Astrocyte (in vitro differentiated cells and primary cell): ENCODE measurements around a stretch of chr11.

DNA sequence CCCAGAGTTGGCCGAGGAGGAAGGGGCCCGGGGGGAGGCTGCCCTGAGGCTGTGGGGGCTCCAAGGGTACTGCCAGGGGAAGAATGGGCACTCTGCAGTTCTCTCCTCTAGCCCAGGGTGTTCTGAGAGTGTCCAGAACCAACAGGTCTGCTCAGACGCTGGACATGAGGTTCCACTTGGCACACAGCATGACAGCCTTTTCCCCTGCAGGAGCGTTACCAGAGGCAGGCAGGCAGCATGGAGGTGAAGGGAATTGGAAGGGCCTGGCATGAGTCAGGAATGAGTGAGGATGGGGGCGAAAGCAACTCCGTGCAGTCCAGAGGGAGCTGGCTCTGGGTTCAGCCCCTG, 15.0 kb upstream of the TUB start:
- PRO-cap: no peak
- RRBS, 2 experiments: no CpG with 5 or more reads among the region's 6 CpGs

DNA sequence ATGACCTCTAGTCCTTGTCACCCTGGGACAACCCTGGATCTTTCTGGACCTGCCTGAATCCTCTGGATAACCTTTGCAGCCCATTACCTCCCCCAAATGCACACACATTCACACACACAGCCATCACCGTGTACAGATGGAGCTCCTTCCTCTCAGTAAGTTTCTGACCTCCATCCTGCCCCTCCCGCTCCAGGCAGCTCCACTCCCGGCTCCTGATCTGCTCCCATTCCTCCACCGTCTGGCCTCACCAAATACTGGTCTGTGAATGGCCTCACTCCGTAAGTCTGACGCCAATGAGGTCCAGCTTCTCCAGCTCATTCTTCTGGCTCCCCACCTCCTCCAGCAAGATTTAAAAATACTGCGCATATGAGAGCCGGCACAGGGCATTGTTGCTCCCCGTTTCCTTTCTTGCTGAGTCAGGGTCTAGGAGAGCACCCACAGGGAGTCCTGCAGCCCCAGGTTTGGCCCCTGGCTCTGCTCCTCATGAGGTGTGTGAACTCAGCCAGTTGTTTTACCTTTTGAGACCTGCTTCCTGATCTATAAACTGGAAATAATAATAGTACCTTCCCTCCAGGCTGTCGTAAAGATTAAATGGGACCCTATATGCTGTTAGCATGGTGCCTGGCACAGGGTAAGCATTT, 14.0 kb upstream of the TUB start:
- PRO-cap: no peak
- RRBS, 2 experiments: no CpG with 5 or more reads among the region's 10 CpGs

GRCh38 chr11:8085896-8086776, 5.1 kb downstream of the TUB start:
- PRO-cap: no peak
- RRBS, 2 experiments: no CpG with 5 or more reads among the region's 16 CpGs

DNA sequence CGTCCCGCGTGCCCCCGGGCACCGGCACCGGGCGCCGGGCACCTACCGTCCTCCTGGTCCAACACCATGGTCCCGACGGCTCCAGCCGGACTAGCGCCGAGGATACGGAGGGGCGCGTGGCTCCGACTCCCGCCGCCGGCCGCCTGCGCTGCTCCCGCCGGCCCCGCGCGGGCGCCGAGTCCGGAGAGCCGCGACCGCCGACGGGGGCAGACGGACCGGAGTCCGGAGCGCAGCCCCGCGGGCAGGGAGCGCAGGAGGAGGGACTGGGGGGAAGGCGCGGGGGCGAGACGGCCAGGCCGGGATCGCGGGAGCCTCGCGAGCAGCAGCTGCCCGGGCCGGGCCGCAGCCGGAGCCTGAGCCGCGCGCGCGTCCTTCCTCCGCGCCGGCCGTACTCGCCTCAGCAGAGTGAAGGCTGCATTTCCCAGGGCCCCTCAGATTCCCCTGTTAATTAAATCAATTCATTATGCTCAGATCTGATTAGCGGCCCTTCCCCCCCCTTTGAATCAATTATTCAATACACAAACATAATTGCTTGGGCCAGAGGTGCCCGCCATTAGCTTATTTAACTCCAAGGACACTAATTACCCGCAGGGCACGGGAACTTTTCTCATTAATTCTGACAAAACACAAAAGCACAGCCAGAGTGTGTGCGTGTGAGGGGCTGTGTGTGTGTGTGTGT, 4.8 kb upstream of the LMO1 start:
- PRO-cap: no peak
- RRBS, 2 experiments: 2% methylated on average over 41 to 45 of the region's 71 CpGs

- PRO-cap: no peak
- RRBS, 2 experiments: no CpG with 5 or more reads among the region's 5 CpGs
Observed at GRCh38 chr11:8277729-8277934, 14.0 kb upstream of the LMO1 start.

- PRO-cap: no peak
- RRBS, 2 experiments: no CpG with 5 or more reads among the region's 3 CpGs
Observed at GRCh38 chr11:8464665-8465169, 129.3 kb downstream of the STK33 start.

DNA sequence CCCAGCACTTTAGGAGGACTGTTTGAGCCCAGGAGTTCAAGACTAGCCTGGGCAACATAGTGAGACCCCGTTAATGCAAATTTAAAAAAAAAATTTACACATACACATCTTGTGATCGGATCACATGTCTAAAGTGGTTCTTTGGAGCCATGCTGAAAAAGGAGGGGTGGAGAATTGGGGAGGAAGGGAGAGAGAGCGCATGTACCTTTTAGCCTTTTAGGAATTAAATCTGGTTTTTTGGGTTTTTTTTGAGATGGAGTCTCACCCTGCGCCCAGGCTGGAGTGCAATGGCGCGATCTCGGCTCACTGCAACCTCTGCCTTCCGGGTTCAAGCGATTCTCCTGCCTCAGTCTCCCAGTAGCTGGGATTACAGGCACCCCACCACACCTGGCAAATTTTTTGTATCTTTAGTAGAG, 9.2 kb downstream of the RPL27A start:
- PRO-cap: no peak
- RRBS, 2 experiments: no CpG with 5 or more reads among the region's 9 CpGs

DNA sequence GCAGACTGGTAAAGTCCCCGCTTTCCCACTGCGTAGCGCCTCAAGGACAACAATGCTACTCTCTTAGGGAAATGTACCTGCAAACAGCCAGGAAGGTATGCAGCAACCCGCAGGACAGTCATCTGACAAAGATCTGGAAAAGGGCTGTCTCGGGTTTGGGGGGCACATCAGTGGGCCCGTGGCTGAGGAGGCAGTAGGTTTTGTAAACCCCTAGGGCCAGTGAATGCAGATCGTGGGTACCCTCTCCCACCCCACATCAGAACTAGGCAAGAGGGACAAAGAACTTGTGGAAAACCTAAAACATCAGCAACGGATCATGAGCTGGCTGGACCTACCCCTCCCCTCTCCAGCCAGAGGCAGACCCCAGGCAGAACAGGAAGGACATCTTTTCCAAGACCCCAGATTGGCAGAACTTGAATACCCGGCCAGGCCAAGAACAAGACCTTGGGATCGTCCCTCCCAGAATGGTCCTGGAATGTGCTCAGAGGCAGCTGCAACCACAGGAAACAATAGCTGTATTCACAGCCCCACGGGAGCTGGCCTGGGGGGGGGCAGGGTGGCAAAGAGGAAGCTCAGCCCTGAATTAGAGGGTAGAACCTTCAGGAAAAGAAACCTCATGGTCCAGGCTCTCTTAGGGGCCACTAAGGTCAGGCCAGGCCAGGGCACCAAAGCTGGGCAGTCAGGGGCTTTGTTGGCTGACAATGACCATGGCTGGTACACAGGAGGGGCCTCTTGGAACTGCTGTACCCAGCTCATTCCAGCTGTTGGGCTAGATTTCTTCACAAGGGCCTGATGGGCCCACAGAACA, 17.1 kb downstream of the RPL27A start:
- PRO-cap: no peak
- RRBS, 2 experiments: no CpG with 5 or more reads among the region's 11 CpGs

- PRO-cap: no peak
- RRBS, 2 experiments: 50 to 66% methylated on average over 4 of the region's 21 CpGs
Observed at GRCh38 chr11:8715346-8716055, 32.9 kb downstream of the RPL27A start.

- PRO-cap: no peak
- RRBS, 2 experiments: no CpG with 5 or more reads among the region's 19 CpGs
Observed at GRCh38 chr11:8717338-8718652, 35.2 kb downstream of the RPL27A start.

DNA sequence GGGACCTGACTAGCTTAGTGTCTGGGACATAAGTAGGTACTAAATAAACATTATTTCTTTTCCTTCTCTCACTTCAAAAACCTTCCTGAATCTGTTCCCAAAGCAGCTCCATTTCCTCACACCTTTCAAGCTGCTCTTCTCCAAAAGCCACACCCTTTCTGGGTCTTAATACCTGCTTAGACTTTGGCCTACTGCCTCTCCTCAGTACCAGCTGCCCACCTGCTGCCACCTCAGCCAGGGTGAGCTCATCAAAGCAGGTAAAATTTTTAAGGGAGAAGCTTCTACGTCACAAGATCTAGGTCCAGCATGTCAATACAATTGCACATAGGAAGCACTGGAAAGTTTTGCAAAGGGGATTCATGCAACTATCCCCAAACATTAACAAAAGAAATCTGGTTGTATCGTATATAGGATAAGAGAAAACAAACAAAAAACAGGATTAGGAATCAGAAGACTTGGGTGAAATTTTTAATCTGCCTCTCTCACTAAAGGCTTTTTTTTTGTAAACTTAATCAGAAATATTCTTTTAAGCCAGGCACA, 19.4 kb downstream of the DENND2B start:
- PRO-cap: no peak
- RRBS, 2 experiments: no CpG with 5 or more reads among the region's 2 CpGs

DNA sequence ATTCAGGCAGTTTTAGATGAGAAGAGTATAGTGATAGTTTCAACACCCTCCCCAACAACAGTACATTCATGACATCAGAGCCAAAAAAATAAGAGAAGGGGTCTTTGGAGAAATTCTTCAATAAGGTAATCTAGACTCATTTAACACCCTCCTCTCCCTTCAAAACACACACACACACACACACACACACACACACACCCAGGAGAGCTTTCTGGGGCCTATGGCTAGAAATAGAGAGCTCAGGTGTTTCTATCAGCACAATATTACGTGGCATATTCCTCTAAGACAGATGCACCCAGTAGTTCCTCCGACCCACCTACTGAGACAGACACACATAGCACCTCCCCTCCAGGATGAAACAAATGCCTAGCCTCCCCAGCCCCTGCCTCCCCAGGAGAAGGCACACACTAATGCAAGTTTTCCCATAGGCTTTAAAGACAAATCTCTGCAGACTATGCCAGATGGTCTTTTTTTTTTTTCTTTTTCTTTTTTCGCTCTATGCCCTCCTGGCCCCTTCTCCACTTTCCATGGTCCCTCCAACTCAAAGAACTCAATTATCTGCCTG, 4.0 kb downstream of the DENND2B start:
- PRO-cap: no peak
- RRBS, 2 experiments: no CpG with 5 or more reads among the region's 3 CpGs

- PRO-cap: no peak
- RRBS, 2 experiments: no CpG with 5 or more reads among the region's 5 CpGs
Observed at GRCh38 chr11:8913887-8914405, 3.0 kb downstream of the AKIP1 start.

DNA sequence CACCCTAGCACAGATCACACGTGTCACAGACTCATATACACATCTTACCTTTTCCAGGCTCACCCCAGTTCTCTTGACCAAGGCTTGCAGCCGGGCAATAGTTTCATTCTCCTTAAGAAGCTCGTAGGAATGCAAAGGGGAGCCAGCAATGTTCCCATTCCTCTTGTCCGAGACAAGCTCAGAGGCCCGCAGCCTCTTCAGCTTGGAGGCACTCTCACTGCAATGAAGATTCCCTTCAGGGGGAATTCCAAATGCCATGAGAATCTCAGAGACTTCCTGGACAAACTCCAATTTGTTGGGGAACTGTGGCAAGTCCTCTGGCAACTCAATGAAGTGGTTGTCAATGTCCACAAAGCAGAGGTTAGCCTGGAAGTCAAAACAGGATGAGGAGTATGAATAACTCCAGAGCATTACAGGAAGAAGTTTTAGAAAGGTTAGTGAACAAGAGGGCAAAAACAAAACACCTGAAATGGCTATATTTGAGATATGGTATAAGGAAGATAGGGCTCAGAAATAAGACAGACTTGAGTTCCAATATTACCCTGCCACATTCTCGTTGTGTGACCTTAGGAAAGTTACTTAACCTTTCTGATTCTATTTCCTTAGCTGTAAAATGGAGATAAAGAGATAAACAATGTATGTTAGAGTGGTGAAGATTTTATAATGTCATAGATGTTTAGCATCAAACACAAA, 84.3 kb downstream of the DENND5A start:
- PRO-cap: no peak
- RRBS, 2 experiments: no CpG with 5 or more reads among the region's 6 CpGs

GRCh38 chr11:9264361-9265240, 549 bp downstream of the DENND5A start:
- PRO-cap: no peak
- RRBS, 2 experiments: 1 to 3% methylated on average over 45 of the region's 82 CpGs

DNA sequence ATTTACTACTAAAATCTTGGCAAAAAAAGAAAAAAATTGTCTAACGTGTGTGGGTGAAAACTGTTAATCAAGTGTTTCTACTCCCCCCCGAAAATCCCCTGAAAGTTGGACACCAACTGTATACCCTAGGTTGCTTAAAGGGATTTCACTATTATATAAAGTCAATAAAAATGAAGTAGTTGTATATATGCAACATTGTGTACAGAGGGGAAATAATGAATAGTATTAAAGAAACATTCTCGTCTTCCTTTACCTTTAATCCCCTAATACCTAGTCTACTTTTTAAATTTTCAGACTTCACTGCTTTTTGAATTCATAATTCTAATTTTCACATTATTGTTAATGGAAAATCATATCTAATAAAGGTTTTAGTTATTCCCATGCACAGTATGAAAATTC, 14.0 kb upstream of the ZNF143 start:
- PRO-cap: no peak
- RRBS, 2 experiments: no CpG with 5 or more reads among the region's 3 CpGs

GRCh38 chr11:9459713-9460474, 918 bp upstream of the ZNF143 start:
- PRO-cap: no peak
- RRBS, 2 experiments: 3% methylated on average over 5 of the region's 30 CpGs

GRCh38 chr11:9571017-9571605, 2.4 kb upstream of the WEE1 start:
- PRO-cap: no peak
- RRBS, 2 experiments: no CpG with 5 or more reads among the region's 6 CpGs

GRCh38 chr11:9572837-9573600, 451 bp upstream of the WEE1 start:
- PRO-cap: bidirectional peak, plus-strand start at chr11:9573180, minus-strand start at chr11:9573095; bidirectional peak, plus-strand start at chr11:9573691, minus-strand start at chr11:9573370
- RRBS, 2 experiments: 2% methylated on average over 24 to 36 of the region's 67 CpGs

DNA sequence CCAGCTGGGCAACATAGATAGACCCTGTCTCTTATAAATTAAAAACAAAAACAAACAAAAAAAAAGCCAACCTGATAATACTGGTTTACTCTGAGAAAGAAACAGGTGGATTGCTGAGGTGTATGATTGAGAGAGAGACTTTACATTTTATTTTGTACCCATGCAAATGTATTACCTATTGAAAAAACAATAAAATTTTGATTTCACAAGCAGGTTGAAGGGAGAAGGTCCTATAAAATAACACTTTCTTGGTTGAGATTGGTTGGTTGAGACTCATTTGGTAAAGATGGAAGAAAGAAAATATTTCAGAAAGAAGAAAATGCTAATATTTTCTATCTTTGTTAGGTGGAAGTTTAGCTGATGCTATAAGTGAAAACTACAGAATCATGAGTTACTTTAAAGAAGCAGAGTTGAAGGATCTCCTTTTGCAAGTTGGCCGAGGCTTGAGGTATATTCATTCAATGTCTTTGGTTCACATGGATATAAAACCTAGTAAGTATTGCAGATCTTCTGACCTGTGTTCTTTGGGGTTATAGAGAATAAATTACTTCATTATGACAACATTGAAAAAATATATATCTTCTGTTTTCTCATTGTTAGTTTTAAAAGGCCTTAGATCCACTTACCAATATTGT, 7.8 kb downstream of the WEE1 start:
- PRO-cap: no peak
- RRBS, 2 experiments: no CpG with 5 or more reads among the region's 1 CpG